Subcutaneous preadipocyte (primary cell): ENCODE data around the gene RNF213.

- CAGE, long polyA plus RNA = no peak
Measured at GRCh38 chr17:79832427-79833203, 6.6 kb downstream of the CBX4 start.

GRCh38 chr17:79837223-79837883, 1.9 kb downstream of the CBX4 start:
- CAGE, long polyA plus RNA = no peak

GRCh38 chr17:79897658-79898224, 58.5 kb upstream of the CBX4 start:
- CAGE, long polyA plus RNA = no peak

- CAGE, long polyA plus RNA = no peak
Measured at GRCh38 chr17:79919532-79919906, 80.3 kb upstream of the CBX4 start.

- CAGE, long polyA plus RNA = no peak
Measured at GRCh38 chr17:79949658-79949882, 86.1 kb downstream of the TBC1D16 start.

DNA sequence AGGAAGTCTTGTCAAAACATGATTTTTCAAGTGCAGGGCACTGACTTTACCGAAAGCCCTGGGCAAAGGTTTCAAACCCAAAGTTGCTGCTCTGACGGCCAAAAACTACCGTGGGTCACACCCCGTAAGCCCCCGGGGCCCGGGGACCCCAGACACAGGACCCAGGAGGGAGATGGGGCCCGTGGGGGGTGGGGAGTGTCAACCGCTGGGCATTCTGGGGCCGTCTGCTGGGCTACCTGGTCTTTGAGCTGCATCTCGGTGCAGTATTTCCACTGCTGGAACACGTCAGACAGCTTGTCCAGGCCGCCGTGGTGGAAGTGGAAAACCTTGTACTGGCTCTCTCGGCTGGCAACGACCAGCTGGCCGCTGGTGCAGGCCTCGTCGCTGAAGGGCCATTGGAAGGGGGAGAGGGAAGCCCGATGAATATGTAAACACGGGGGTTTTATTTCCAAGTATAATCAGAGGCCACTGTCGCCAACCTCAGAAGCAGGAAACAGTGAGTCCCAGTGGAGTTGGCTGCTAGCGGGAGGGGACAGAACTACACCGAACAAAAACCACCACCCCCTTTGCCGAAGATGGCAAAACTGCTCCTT, 84.4 kb downstream of the TBC1D16 start:
- CAGE, long polyA plus RNA = no peak

DNA sequence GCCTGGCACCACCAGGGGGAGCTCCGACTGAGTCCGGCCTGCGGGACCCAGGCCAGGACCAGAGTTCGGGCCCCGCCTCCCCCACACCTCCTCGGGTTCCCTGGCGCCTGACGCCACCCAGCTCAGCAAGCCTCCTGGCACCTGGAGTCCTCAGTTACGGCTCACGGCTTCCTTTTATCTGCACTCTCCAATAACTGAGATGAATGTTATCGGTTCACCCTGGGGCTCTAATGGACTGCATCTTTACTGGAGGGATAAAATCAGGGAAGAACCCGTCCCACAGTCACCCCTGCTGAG, 27.2 kb downstream of the TBC1D16 start:
- CAGE, long polyA plus RNA = no peak

GRCh38 chr17:80257252-80257848, 3.3 kb upstream of the RNF213 start:
- CAGE, long polyA plus RNA = no peak

- CAGE, long polyA plus RNA = no peak
Measured at GRCh38 chr17:80259906-80260722, 538 bp upstream of the RNF213 start.

GRCh38 chr17:80260723-80261757, at the start of gene RNF213:
Gene RNF213 (plus strand): TSS chr17:80260852.
- CAGE, long polyA plus RNA = no peak

- CAGE, long polyA plus RNA = no peak
Measured at GRCh38 chr17:80283072-80283922, 22.6 kb downstream of the RNF213 start.

- CAGE, long polyA plus RNA = no peak
Measured at GRCh38 chr17:80327609-80328135, 67.0 kb downstream of the RNF213 start.

DNA sequence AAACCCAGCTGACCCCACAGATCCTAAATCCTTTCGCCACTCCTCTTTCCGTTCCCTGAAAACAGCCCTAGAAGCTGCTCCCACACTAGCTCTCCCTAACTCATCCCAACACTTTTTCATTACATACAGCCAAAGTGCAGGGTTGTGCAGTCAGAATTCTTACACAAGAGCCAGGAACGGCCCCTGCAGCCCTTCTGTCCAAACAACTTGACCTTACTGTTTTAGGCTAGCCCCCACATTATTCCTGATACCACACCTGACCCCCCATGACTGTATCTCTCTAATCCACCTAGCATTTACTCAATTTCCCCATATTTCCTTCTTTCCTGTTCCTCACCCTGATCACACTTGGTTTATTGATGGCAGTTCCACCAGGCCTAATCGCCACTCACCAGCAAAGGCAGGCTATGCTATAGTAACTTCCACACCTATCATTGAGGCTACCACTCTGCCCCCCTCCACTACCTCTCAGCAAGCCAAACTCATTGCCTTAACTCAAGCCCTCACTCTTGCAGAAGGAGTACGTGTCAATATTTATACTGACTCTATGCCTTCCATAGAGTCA, 11.3 kb upstream of the ENDOV start:
- CAGE, long polyA plus RNA = no peak

DNA sequence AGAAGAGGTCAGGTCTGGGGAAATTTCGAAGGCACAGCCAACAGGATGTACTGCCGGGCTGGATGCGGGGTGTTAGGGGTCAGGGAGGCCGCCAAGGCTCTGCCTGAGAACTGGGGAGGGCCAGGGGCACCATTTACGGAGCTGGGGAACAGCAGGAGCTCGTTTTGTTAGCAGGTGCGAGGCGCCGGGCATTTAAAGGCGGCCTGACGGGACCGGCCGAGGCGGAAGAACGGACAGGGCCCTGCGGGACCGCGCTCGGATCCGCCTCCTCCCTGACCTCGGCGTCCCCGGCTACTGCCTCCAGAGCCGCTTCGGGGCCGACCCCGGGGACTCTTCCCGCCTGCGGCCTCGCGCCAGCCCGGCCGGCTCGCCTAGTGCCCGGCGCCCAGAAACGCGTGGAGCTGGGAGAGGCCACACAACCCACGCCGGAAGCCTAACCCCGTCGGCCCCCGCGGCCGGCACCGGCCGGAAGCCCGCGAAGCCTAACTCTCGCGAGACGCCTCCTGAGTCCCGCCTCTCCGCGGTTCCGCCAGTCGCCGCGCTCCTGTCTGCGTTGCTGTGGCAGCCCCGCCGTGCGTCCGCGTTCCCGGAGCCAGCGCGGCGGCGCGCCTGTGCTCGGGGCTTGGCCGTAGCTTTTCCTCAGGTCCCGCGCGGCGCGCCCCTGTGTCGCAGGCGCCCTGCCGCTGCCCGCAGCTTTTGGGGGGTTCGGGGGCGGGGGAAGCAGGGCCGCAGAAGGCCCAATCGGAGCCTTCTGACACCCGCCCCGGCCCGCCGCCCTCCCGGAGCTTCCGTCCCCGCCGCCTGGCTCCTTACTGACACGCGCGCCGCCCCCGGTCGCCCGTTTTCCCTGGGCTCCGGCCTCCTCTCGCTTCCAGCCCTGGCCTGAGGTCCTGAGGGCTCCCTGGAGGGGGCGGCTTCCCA, 21.9 kb downstream of the NPTX1 start:
- CAGE, long polyA plus RNA = no peak

DNA sequence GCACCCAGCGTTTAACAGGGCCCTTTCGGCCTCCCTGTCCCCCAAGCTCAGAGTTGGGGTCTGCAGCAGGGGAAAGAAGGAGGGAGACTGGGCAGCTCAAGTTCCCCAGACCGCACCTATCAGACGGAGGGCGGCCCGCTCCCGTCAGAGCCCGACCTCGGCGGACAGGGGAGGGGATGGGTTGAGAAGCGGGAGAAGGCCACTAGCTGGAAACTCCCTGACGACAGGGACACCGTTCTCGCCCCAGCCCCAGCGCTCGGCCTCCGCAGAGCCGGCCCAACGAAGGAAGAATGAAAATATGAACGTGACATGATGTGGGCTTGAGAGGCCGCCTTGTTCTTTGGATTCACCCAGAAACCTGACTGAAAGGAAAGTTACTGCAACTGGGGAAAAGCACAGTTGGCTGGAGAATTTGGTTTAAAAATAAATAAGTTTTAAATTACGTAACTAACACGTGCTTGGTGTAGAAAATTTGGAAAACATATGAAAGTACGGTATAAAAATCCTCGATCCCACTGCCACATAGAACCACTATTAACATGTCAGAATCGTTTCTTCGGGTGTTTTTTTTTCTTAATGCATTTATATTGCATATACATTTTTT, 21.1 kb downstream of the NPTX1 start:
- CAGE, long polyA plus RNA = no peak

- CAGE, long polyA plus RNA = no peak
Measured at GRCh38 chr17:80456449-80456780, 20.0 kb downstream of the NPTX1 start.

DNA sequence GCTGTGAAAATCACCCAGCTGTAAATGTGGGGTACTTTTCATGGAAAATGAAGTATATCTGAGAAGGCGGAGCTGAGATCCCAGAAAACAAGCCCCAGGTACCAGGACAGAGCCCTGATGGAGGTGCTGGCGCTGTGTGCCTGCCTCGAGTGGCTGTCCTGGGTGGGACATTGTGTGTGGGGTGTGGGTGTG, 55.6 kb downstream of the RPTOR start:
- CAGE, long polyA plus RNA = no peak

- CAGE, long polyA plus RNA = no peak
Measured at GRCh38 chr17:80864936-80865552, 126.6 kb upstream of the CHMP6 start.

- CAGE, long polyA plus RNA = no peak
Measured at GRCh38 chr17:80895399-80895931, 96.2 kb upstream of the CHMP6 start.

- CAGE, long polyA plus RNA = no peak
Measured at GRCh38 chr17:81027672-81028253, 7.2 kb upstream of the BAIAP2 start.